Epithelial cell of proximal tubule (primary cell): ENCODE measurements around a stretch of chr6.

DNA sequence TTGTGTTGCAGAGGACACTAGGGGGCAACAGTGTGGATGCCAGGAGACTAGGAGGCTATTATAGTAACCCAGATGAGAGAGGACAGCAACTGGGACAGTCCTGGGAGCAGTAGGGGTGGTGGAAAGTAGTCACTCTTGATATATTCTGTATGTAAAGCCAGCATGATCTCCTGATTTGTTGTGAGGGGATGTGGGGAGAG, 41.8 kb upstream of the LAMA4 start:
- RAMPAGE, long total RNA: no peak

DNA sequence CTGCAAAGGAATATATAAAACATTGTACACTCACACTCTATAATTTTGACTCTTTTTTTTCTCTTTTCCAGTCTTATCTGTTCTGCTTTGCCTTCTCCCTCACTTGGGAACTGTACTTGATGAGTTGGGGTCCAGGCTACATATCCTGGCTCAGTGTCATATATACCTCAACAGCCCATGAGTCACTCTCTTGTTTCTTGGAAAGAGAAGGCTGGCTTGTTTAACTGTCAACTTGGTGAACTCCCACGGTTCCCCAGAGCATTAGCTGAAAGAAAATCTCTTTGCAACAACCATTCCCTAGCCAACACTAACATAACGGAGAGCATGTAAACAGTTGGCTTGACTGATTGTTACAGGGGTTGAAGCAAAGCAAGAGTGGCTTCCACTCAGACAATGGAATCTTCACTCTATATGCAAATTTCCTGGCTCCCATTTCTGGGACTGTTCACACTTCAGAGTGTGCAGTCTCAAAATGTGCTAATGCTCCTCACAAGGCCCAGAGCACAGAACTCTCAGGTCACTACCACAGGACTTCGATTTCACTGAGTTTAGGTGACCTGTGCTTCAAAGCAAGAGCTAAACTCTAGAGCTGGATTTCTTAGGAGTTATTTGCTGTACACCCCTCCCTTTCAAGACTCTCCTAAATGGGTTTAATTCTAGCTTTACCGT, 609.6 kb downstream of the RFPL4B start:
- RAMPAGE, long total RNA: no peak
- RRBS: no CpG with 5 or more reads among the region's 4 CpGs

DNA sequence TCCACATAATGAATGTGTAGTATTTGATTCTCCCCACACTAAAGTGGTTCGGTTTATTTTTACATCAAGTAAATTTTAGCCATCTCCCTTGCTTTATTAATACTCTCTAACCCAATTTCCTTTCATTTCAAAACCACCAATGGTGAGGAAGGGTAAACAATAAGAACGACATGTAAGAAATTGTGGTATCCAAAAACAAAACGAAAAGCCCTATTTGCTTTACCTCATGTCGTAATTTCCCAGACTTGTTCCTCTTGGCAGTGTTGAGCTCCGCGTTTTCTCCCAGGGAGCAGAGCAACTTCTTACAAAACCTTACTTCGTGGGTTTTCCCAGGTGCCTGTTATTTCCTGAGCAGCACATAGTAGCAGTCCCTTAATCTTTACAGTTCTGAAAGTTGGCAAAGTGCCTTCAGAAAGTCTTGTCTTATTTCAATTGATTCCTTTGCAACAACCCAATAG, 207.9 kb upstream of the MARCKS start:
- RAMPAGE, long total RNA: no peak
- RRBS: no CpG with 5 or more reads among the region's 7 CpGs

DNA sequence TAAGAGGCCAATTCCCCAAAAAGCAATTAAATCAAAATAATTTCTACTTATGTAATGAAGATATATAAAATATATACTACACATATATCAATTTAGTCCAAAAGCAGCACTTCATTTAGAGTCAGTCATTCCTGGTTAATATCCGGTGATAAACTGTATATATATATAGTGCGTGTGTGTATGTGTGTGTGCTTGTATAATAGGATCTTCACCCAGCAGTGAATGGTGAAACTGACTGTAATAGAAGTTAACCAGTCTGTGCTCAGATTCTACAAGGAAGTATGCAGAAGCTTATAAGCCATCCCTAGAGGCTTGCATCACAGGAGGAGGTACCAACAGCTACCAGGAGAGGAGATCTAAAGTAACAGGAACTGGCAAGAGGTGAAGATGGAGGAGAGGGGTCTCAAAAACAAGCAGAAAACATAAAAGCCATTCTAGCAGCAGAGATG, 82.8 kb upstream of the MARCKS start:
- RAMPAGE, long total RNA: no peak
- RRBS: no CpG with 5 or more reads among the region's 2 CpGs

GRCh38 chr6:113856616-113857122, 476 bp upstream of the MARCKS start:
- RAMPAGE, long total RNA: no peak
- RRBS: no CpG with 5 or more reads among the region's 20 CpGs

- RAMPAGE, long total RNA: no peak
- RRBS: no CpG with 5 or more reads among the region's 6 CpGs
These were observed 2.0 kb downstream of the MARCKS start for GRCh38 chr6:113859307-113859450.

GRCh38 chr6:113944087-113944477, 26.9 kb downstream of the HDAC2 start:
- RAMPAGE, long total RNA: no peak
- RRBS: no CpG with 5 or more reads among the region's 3 CpGs

GRCh38 chr6:114427973-114428528, 85.2 kb upstream of the HS3ST5 start:
- RAMPAGE, long total RNA: no peak
- RRBS: no CpG with 5 or more reads among the region's 5 CpGs

DNA sequence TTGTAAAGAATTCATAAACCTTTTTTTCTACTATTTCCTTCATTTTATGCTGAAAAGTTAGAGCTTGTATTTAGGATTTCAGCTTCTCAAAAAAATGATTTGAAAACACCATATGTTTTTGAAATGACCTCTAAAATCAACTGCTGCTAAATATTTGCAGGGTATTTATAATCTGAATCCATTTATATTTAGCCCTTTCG, 713.8 kb downstream of the FRK start:
- RAMPAGE, long total RNA: no peak
- RRBS: no CpG with 5 or more reads among the region's 1 CpG

DNA sequence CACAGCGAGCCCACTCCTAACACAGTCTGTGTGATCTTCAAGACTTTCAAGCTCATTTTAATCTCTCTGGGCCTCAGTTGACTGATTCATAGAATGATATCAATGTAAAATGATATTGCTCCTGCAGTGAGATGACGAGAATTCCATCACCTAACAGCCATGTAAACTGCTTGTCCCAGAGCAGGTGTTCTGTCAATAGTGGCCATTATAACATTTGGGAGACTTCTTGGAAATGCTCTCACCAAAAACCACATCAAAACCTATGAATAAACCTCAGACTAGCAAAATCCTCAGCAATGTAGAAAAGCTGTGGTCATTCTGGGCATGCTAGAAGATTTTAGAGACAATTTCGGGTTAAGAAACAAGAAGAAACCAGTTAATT, 225.4 kb downstream of the FRK start:
- RAMPAGE, long total RNA: no peak
- RRBS: no CpG with 5 or more reads among the region's 3 CpGs

GRCh38 chr6:116279975-116280259, 187 bp upstream of the TSPYL1 start:
- RAMPAGE, long total RNA: no peak
- RRBS: no CpG with 5 or more reads among the region's 13 CpGs

- RAMPAGE, long total RNA: no peak
- RRBS: no CpG with 5 or more reads among the region's 5 CpGs
These were observed 12.3 kb upstream of the TSPYL1 start for GRCh38 chr6:116291818-116292550.

DNA sequence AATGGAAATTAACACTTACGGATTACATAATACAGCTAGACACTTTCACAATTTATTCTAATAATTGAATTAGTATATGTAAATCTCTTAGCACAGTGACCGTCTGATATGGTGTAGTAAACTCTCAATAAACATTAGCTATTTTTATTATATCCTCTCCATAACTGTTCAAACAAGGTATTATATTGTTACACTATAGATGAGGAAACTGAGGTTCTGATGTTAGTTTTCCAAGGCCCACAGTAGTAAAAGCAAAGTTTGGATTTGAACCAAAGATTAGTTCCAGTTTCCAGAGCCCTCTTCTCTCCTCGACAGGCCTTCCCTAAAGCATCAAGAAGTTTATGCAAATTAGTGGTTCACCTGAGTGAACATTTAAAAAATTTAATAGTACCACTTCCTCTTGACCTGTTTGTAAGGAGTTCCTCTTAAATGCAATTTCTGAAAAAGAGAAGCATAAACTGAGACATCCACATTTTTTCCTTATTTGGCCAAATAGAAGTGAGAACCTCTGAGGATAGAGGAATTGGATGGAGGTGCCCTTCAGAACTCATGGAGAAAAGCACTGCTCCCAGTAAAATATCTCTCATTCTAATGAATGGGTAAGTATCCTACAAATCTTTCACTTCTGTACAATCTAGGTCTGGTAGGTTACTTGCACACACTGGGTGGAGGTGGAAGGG, 1.3 kb upstream of the DSE start:
- RAMPAGE, long total RNA: no peak
- RRBS: no CpG with 5 or more reads among the region's 3 CpGs

GRCh38 chr6:116411136-116411547, 40.4 kb downstream of the DSE start:
- RAMPAGE, long total RNA: no peak
- RRBS: no CpG with 5 or more reads among the region's 5 CpGs

DNA sequence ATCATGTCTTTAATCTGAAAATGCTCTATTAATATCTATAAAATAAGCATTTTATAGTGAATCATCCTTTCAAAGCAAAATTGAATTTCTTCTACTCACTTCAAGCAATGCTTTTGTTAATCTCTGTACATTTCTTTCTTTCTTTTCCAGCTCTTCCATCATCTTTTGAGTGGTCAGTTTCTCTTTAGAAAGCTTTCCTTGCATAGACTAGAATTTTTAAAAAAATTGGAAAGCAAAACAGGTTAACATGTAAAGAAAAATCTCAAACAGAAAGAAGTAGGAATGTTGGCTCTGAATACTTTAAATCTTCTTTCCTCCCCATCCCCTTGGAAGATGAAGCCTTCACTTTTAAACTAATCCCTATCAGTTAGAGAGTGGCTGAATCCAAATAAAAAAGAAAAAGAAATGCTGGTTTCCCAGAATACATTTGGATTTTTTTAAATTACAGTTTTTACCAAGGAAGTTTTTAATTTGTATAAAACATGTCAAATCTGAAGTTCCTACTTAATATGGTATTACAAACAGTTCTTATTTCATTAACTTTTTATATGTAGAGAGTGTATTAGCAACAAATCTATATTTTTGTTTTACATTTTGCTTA, 77.6 kb upstream of the PLN start:
- RAMPAGE, long total RNA: no peak

DNA sequence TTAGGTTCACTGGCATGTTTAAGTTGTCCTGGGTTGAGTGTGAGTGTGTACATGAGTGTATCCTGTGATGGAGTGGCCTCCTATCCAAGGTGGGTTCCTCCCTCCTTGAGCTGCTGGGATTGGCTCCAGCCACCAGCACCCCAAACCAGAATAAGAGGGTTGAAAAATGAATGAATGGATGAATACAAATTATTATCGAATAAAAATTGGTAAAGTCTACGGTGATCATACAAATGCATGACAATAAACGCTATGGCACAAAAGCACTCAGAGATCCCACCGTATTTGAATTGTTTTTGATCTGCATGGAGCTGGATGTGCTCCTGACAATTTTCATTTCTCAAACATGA, 9.4 kb downstream of the PLN start:
- RAMPAGE, long total RNA: no peak
- RRBS: no CpG with 5 or more reads among the region's 4 CpGs

DNA sequence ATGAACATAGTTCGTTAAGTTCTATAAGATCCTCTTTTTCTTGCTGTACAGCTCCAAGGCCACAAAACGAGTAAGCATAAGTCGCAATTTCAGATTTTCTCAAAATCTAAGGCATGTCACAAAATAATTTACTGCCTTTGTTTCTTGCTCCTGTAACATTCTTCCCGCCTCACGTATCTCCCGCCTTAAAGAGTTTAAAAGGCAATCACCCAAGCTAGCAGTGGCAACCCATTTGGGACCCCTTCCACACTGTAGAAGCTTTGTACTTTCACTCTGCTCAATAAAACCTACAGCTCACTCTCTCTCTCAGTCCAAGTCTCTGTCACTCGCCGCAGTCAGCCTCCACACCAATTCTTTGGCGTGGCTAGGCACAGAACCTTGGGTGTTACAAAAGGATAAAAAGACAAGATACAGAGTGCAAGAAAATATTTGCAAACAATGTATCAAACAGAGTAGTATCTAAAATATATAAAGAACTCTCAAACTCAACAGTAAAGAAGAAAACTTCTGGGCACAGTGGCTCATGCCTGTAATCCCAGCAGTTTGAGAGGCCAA, 24.9 kb downstream of the CEP85L start:
- RAMPAGE, long total RNA: no peak
- RRBS: no CpG with 5 or more reads among the region's 9 CpGs

- RAMPAGE, long total RNA: no peak
- RRBS: no CpG with 5 or more reads among the region's 4 CpGs
These were observed 72.8 kb upstream of the CEP85L start for GRCh38 chr6:118724032-118724692.

- RAMPAGE, long total RNA: no peak
- RRBS: no CpG with 5 or more reads among the region's 6 CpGs
These were observed 1.5 kb upstream of the ASF1A start for GRCh38 chr6:118892205-118893045.

DNA sequence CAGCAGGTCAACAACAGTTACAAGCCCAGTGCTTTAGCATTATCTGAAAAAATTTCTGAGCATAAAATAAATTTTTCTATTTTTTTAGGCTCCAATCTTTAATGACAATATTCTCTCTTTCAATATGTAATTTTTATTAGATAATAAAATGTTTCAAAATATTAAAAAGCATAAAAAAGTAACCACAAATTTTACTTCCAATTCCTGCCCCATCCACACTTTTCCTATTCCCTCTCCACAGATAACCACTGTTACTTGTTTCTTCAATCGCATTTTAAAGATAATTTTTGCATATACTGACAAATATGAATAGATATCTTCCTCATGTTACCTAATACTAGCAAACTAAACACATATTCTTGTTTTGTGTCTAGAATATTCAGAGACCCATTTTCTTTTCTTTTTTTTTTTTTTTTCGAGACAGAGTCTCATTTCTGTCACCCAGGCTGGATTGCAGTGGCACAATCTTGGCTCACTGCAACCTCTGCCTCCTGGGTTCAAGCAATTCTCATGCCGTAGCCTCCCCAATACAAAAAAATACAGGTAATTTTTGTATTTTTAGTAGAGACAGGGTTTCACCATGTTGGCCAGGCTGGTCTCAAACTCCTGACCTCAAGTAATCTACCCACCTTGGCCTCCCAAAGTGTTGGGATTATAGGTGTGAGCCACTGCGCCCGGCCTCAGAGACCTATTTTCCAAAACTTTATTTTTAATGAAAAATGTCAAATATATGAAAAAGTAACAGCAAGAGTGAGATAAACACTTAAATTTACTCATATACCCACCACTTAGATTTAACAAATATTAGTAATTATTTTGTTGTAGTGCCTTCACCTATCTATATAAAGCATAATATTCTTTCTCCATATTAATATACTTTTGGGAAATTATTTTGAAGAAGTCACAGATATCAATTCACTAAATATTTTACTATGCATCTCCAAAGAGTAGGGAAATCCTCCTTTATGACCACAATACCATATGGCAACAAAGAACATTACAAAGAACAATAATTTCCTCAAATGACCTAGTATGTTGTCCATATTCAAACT, 128.2 kb downstream of the MAN1A1 start:
- RAMPAGE, long total RNA: no peak
- RRBS: no CpG with 5 or more reads among the region's 5 CpGs